GM19239 (cell line): ENCODE measurements around the genes SPEM3 and EIF4A1.

DNA sequence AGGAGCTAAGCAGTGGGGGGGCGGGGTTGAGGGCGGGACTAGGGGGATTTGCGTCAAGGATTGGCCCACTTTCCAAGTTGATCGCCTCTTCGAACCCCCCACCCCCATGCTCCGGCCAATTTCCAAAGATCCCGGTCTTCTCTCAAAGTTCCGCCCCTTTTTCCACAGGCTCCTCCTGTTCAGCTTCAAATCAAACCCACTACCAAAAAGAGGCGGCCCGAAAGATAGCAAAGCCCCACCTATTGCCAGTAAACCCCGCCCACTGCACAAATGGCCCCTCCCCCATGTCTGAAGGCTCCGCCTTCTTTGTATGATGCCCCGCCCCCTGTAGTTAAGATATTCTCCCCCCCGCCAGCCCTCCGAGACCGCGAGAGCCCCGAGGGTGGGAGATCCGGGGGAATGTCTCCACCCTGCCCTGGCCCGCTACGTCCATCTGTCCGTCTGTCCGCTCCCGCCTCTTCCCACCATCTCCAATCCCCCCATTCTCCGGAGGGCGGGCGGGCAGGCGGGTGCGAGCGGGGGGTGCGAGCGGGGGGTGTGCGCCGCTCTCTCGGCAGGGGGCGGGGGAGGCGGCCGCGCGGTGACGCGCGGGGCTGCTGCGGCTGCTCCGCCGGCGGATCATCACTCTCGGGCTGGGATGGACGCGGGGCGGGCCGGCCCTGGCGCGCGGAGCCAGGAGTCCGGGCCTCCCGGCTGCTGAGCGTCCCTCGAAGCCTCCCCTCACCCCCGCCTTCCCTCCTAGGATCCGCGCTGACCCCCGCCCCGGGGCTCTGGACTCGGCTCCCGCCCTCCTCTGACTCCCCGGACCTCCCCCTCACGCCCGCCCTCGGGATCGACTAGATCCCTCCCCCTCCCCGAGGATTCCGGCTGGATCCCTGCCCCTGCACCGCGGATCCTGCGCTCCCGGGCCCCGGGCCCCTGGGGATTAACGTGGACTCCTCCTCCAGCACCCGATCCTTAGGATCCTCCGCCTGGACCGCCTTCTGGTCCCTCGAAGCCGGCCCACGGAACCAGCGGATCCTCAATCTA is 709 bp upstream of the TMEM256 start:
- RRBS: 5% methylated on average over 35 of the region's 86 CpGs

DNA sequence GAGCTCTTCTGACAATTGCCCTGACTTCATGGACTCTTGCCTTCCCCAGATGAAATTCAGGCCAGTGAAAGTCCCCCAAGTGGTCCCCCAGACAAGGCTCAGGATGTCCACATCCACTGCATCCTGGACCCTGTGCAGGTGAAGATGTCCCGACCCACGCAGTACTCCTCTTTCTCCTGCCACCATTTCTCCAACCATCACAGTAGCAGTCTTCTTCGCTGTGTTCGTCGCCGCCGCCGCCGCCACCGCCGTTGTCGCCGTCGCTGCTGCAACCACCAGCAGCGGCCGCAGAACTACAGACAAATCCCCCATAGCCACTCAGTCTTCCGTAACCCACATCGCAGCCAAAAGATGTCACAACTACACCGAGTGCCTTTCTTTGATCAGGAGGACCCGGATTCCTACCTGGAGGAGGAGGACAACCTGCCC is 737 bp downstream of the SPEM2 start:
- RRBS: no CpG with 5 or more reads among the region's 20 CpGs

DNA sequence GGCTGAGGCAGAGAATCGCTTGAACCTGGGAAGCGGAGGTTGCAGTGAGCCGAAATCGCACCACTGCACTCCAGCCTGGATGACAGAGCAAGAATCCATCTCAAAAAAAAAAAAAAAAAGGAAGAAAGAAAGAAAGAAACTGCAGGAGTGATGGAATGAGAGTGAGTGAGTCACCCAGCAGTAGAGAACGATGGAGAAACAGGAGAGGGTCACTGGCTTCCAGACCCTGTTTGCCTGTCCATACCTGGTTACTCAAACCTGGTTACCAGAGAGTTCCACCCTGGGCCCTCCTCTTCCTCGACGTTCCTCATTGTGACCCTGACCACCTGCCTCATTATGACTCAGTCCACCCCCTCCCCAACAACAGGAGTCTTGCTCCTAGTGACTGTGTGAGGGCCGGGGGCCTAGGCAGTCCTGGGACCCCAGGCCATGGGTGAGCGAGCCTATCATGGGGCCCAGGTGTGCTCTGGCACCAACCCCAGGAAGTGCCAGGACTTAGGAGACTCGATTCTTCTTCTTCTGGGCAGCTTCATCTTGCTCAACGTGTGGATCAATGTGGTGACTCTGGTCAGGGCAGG is at the start of gene SPEM3:
Gene SPEM3 (plus strand): TSS at position 384 of the 578 bp plus-strand sequence.
- RRBS: no CpG with 5 or more reads among the region's 11 CpGs

DNA sequence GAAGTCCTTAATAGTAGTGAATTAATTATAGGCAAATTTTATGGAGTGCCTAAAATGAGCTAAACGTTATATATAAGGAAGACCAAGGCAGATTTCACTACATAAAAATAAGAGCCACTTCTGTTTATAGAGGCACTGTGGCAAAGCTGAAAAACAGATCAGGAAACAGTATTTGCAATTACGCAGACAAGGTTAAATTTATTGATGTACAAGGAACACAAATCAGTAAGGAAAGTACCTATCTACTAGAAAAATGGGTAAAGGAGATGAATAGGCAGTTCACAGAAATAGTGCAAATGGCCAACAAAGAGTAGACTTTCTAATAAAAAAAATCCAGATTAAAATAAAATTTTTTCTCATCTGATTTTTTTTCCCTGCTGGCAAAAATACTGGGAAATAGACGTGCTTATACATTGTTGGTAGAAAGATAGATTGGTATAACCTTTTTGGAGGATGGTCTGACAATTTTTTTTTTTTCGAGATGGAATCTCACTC is 5.4 kb downstream of the SLC35G6 start:
- RRBS: no CpG with 5 or more reads among the region's 4 CpGs

DNA sequence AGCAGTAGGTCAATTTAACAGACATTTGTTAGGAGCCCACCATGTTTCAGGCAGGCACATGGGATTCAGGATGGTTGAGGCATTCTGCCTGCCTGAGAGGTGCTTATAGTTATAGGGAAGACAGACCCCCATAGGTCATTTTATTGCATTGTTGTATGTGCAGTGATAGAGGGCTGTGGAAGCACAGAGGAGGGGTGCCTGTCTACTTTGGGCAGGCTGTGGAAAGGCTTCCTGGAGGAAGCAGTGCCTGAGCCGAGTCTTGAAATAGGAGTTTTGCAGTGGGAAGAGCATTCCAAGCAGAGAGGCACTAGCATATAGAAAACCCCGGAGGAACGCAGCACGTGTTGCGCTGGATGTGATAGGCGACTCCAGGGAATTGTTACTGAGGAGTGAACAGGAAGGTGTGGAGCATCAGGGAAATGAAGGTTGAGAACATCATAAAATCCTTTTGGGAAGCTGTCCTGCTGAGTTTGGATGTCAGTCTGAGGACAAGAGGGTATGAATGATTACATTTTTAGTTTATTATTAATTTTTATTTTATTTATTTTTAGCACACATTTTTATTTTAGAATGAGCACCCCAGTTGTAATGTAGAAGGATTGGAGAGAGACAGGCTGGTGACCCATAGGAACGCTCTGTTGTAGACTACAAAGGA is 12.0 kb downstream of the SLC35G6 start:
- RRBS: no CpG with 5 or more reads among the region's 7 CpGs

GRCh38 chr17:7496395-7497175 is 15.3 kb downstream of the SLC35G6 start:
- RRBS: no CpG with 5 or more reads among the region's 20 CpGs

GRCh38 chr17:7510058-7510380 is 28.8 kb downstream of the SLC35G6 start:
- RRBS: no CpG with 5 or more reads among the region's 2 CpGs

GRCh38 chr17:7549310-7550007 is 601 bp downstream of the TNFSF12 start:
- RRBS: no CpG with 5 or more reads among the region's 25 CpGs

DNA sequence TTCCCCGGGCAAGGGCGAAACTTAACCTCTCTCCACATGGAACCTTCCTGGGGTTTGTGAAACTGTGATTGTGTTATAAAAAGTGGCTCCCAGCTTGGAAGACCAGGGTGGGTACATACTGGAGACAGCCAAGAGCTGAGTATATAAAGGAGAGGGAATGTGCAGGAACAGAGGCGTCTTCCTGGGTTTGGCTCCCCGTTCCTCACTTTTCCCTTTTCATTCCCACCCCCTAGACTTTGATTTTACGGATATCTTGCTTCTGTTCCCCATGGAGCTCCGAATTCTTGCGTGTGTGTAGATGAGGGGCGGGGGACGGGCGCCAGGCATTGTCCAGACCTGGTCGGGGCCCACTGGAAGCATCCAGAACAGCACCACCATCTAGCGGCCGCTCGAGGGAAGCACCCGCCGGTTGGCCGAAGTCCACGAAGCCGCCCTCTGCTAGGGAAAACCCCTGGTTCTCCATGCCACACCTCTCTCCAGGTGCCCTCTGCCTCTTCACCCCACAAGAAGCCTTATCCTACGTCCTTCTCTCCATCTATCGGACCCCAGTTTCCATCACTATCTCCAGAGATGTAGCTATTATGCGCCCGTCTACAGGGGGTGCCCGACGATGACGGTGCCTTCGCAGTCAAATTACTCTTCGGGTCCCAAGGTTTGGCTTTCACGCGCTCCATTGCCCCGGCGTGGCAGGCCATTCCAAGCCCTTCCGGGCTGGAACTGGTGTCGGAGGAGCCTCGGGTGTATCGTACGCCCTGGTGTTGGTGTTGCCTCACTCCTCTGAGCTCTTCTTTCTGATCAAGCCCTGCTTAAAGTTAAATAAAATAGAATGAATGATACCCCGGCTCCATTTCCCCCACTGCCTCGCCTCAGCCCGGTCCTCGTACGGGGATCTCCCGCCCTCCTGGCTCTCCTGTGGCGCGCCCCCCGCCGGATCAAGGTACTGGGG is 680 bp upstream of the SENP3 start:
- RRBS: under 1% methylated on average over 5 of the region's 47 CpGs

GRCh38 chr17:7572266-7573121 is at the start of gene EIF4A1:
TSS of gene EIF4A1 (plus strand) at chr17:7572825.
- RRBS: under 1% methylated on average over 34 of the region's 63 CpGs

GRCh38 chr17:7576964-7578103 is 2.1 kb upstream of the CD68 start:
- RRBS: no CpG with 5 or more reads among the region's 17 CpGs

DNA sequence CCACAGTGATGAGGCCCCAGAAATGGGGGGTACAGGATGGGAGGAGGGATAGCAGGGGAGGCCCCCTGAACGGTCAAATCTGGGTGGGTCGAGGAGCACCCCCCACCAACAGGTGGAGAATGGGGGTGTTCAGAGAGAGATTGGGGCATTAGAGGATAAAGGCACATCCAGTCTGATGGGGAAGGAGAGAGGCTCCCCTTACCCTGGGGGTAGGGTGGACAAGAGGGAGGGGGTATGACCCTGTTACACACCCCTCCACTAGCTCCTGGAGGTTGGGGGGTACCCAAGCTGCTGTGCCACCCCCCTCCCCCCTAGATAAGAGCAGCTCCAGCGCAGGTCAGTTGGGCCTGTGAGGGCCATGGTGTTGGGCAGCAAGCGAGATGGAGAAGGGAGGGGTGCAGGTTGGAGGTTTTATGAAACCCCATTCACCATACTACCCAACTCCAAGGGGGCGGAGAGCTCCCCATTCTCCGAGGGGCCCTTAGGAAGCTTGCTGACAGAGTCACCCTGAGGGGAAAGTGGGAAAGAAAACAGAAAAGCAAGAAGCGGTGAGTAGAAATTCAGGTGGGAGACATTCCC is 1.6 kb upstream of the SOX15 start:
- RRBS: no CpG with 5 or more reads among the region's 7 CpGs

GRCh38 chr17:7673446-7674167 is 13.7 kb downstream of the TP53 start:
- RRBS: no CpG with 5 or more reads among the region's 12 CpGs

- RRBS: no CpG with 5 or more reads among the region's 8 CpGs
These were observed 3.5 kb downstream of the KDM6B start for GRCh38 chr17:7837316-7838077.

- RRBS: 3% methylated on average over 6 of the region's 66 CpGs
These were observed 7.4 kb downstream of the KDM6B start for GRCh38 chr17:7841044-7842135.

DNA sequence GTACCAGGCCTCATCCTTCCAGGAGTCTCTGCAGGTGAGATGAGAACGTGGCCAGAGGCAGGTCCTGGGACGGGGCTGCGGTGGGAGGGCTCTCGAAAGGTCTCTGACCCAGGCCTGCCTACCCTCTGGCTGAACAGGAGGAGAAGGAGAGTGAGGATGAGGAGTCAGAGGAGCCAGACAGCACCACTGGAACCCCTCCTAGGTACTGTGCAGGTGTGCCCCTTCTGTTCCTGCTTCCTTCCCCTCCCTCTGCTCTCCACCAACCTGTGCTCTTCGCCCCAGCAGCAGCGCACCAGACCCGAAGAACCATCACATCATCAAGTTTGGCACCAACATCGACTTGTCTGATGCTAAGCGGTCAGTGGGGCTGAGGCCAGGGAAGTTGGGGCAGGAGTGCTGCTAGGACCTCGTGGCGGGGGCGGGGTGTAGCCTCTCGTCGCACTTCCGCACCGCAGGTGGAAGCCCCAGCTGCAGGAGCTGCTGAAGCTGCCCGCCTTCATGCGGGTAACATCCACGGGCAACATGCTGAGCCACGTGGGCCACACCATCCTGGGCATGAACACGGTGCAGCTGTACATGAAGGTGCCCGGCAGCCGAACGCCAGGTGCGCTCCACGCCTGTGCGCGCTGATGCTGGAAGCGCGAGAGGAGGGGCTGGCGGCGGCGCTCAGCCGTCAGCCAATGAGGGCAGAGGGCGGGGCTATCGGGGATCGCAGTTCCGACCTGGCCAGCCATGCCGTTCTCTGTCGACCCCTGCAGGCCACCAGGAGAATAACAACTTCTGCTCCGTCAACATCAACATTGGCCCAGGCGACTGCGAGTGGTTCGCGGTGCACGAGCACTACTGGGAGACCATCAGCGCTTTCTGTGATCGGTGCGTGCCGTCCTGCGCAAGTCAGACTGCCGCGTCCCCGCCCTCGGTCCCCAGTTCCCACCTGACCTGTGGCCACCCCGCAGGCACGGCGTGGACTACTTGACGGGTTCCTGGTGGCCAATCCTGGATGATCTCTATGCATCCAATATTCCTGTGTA is 3.4 kb upstream of the TMEM88 start:
- RRBS: no CpG with 5 or more reads among the region's 59 CpGs

- RRBS: no CpG with 5 or more reads among the region's 10 CpGs
These were observed 6.8 kb upstream of the CHD3 start for GRCh38 chr17:7881541-7882394.

- RRBS: 96% methylated on average over 4 of the region's 18 CpGs
These were observed 13.1 kb downstream of the RNF227 start for GRCh38 chr17:7902699-7903694.

- RRBS: no CpG with 5 or more reads among the region's 1 CpG
These were observed 841 bp upstream of the RNF227 start for GRCh38 chr17:7916914-7917345.

- RRBS: 7% methylated on average over 12 of the region's 39 CpGs
These were observed 6.8 kb downstream of the KCNAB3 start for GRCh38 chr17:7922821-7923329.